Jejunum (tissue), 1 donor: ENCODE results near the genes USF1, FCGR3B, ATF6, SH2D1B and DDR2.

DNA sequence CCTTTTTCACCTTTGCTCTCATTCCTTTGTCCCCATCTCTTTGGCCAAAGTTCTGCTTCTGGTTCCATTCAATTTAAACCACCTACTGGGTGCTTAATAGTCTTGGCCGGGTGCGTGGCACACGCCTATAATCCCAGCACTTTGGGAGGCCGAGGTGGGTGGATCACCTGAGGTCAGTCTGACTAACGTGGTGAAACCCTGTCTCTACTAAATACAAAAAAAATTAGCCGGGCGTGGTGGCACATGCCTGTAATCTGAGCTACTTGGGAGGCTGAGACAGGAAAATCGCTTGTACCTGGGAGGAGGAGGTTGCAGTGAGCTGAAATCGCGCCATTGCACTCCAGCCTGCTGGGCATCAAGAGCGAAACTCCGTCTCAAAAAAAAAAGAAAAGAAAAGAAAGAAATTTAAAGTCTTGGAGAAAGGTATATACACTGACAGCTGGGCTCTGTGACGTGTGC lies 1.5 kb upstream of the F11R start:
- PRO-cap = no peak

DNA sequence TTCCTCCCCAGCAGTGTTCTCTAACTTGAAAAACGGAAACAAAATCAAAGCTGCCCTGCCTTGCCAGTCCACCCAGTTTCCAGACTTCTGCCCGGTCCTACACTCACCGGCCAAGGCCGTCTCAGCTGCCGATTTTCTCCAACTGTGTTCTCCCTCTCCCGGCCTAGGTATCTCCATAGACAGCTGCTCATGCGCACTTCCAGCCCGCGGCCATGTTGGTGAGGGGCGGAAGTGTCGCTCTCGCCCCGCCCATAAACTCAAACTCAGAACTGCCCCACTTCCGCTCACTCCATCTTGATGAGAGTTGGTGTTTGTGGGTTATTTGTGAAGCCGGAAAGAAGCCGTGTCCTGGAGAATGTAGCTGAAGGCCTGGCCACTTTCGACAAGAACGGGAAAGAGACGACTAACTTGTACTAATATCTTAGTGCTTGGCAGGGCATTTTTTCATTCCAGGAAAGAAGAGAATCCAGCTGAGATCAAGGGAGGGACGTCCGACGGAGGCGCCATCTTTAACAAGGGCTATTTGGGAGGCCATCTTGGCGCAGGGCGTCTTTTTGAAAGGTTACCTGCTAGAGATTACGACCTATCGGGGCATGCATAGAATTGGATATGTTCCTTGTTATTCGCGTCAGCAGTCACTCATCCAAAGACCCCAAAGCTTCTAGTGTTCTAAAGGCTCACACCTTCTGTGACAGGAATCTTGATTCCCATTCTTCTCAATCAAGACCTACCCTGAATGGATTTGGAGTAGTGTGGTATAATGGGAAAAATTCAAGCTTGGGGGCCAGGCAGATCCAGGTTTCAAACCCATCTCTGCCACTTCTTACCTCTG lies at the start of gene USF1:
Gene USF1 (minus strand): TSS at position 227 of the 832 bp plus-strand sequence.
- PRO-cap = bidirectional peak, plus-strand start at position 287 of the sequence, minus-strand start at position 214 of the sequence

DNA sequence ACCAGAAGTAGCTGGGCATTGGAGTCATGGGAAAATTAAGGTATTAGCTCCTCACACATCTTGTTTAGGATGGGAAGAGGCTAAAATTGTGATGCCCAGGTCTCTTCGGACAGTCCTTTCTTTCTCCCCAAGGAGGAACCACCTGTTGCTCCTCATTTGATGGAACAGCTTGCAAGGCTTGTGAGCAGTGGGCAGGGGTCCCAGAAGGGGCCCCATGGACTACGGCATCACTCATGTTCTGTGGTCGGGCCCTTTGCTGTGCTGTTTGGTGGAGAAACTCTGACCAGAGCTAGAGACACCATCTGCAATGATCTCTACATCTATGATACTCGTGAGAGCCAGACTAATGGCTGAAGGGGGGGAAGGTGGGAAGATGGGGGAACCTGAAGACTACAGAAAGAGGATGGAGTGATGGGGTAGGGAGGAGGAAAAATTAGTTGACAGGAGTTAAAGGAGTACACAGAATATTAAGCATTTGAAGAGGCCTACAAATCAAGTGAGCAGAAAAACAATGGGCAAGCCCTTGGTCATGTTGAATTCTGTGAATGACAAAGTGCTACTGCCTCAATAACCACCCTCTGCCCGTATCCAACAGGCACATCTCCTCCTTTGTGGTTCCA lies 1.4 kb downstream of the KLHDC9 start:
- PRO-cap = no peak

- PRO-cap = unidirectional peak, plus-strand start at chr1:161197104; bidirectional peak, plus-strand start at chr1:161197457, minus-strand start at chr1:161197346
These were observed 1.9 kb downstream of the ADAMTS4 start for GRCh38 chr1:161196574-161197675.

GRCh38 chr1:161199960-161201036 lies 1.4 kb upstream of the ADAMTS4 start:
- PRO-cap = no peak

GRCh38 chr1:161206513-161207472 lies 4.6 kb downstream of the NDUFS2 start:
- PRO-cap = bidirectional peak, plus-strand start at chr1:161207411, minus-strand start at chr1:161207228

- PRO-cap = no peak
These were observed 1.1 kb downstream of the APOA2 start for GRCh38 chr1:161222133-161222830.

GRCh38 chr1:161224048-161224902 lies 847 bp upstream of the APOA2 start:
- PRO-cap = unidirectional peak, minus-strand start at chr1:161224314

- PRO-cap = no peak
These were observed 803 bp downstream of the HSPA6 start for GRCh38 chr1:161524764-161525921.

DNA sequence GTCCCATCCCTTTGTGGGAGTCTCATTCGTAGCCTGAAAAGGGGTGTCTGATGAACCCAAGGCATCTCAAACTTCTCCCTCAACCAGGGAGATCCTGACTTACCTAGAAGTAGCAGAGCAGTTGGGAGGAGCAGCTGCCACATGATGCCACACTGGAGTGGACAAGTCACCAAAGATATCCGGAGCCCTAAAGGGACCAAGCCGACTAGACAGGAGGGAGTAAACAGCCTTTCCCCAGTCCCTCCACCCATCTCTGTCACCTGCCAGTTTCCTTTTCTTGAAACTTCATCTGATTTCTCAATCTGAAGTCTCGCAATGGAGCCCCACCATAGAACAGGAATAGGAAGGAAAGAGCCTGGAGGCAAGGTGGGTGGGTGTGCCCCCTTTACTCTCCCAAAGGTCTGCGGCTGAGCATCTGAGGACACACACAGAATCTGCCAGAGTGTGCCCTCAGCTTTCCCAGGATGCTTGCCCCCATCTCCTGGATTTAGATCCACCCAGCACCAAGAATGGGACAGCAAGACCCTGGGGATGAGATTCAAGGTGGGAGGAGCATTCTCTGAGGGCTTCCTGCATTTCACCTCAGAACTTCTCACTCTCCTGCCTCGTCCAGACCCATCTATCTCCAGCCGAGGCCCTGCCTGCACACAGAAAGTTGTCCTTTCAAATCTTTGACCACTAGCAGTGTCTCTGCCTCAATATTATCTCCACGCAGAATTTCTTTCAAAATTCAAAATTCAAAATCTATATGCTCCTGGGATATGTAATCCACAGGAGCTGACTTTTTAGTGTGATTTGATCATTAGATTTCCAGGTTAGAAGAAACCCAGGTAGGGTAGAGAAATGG lies at the start of gene FCGR3B:
Gene FCGR3B (minus strand): TSS at position 225 of the 847 bp plus-strand sequence.
- PRO-cap = no peak

GRCh38 chr1:161765907-161767072 lies at the start of gene ATF6:
TSS of gene ATF6 (plus strand) at chr1:161766320.
- PRO-cap = bidirectional peak, plus-strand start at chr1:161766356, minus-strand start at chr1:161766127

DNA sequence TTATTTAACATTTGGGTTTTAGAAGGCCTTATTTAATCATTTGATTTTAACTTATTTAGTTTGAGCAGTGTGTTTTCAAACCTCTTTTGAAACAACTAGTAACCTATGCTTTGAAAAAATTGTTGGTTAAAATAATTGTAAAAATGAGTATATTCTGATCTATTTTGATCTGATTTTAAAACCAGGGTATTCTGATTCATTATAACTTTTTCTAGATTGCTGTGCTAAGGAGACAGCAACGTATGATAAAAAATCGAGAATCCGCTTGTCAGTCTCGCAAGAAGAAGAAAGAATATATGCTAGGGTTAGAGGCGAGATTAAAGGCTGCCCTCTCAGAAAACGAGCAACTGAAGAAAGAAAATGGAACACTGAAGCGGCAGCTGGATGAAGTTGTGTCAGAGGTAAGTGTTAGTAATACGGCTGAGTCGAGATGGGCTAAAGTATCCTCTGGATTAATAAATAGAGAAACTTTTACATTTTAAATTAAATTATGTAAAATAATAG lies 53.4 kb downstream of the ATF6 start:
- PRO-cap = no peak

- PRO-cap = no peak
These were observed 49.7 kb downstream of the OLFML2B start for GRCh38 chr1:161973800-161974560.

- PRO-cap = no peak
These were observed at the start of gene SH2D1B for GRCh38 chr1:162412026-162412361. TSS of gene SH2D1B (minus strand) at chr1:162412136.

GRCh38 chr1:162500592-162501271 lies 3.1 kb downstream of the UHMK1 start:
- PRO-cap = no peak

DNA sequence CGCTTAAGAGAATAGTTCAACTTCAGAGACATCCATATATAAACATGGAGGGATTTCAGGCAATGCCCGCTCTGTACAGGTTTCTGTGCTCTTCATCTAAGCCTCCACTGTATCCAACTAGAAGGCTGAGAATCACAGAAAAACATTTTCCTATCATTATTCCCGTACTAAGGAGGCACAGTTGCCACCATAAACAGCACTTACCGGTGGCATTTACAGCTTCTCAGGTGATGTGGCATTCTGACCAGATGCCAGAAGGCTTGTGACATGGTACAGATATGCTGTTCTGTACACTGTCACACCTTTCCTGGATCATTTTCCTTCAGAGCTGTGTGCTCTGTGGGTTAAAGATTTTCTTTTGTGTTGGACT lies 4.1 kb upstream of the UAP1 start:
- PRO-cap = no peak

- PRO-cap = no peak
These were observed 6.2 kb upstream of the DDR2 start for GRCh38 chr1:162625870-162626727.

GRCh38 chr1:162631917-162632664 lies at the start of gene DDR2:
TSS of gene DDR2 (plus strand) at chr1:162632464.
- PRO-cap = no peak

- PRO-cap = no peak
These were observed 35.1 kb downstream of the DDR2 start for GRCh38 chr1:162667350-162667768.

GRCh38 chr1:162772671-162773209 lies 17.8 kb upstream of the HSD17B7 start:
- PRO-cap = no peak